Myometrial cell (primary cell): ENCODE measurements around a stretch of chrX.

DNA sequence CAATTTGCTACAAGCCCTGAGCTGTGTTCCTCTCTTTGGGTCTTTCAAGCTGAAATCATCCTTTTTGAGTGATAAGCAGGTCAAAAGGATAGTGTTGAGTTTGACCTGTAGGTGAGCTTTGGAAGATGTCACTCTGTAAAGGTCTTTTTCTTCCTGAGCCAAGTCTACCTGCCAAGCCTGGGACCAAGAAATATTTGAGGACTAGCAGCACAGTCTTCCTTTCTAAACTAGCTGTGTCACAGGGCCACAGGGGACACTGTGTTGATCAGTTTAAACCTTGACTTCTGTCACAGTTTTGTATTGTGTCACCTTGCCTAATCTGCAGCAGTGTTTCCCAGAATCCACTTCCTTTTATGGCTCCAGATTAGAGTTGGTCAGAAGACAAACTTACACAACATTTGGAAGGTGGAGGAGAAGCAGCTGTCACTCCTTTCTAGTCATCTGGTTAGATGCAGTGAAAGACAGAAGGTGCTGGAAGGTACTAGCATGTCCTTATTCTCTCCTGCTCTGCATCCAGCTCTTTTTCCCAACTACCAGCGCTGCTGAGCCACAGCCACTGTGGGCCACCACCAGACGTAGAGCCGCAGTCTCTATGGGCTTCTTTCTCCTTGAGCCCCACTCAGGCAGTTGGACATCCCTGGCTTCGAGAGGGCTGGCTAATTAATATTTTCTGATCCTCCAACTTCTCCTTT is 143.1 kb upstream of the BCOR start:
- RAMPAGE, long total RNA, result no peak

DNA sequence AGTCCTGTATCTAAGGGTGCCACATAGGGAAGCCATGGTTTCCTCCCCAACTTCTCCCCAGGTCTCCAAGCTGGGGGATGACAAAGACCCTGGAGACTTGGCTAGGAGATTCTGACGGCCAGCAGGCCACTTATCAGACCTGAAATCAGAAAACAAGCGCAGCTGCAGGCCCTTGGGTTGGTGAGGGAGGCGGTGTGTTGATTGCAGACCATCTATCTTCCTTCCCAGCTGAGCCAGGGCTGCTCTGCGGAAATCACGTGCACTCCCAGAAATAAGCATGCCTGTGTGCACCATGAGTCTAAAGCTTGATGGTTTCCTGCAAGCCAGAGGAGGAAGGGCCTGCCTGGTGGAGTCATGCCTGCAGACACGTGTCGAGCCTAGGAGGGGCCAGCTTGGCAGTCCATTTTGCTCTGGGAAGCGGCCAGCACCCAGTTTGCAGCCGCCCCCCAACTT is 175.6 kb upstream of the BCOR start:
- RAMPAGE, long total RNA, result no peak

DNA sequence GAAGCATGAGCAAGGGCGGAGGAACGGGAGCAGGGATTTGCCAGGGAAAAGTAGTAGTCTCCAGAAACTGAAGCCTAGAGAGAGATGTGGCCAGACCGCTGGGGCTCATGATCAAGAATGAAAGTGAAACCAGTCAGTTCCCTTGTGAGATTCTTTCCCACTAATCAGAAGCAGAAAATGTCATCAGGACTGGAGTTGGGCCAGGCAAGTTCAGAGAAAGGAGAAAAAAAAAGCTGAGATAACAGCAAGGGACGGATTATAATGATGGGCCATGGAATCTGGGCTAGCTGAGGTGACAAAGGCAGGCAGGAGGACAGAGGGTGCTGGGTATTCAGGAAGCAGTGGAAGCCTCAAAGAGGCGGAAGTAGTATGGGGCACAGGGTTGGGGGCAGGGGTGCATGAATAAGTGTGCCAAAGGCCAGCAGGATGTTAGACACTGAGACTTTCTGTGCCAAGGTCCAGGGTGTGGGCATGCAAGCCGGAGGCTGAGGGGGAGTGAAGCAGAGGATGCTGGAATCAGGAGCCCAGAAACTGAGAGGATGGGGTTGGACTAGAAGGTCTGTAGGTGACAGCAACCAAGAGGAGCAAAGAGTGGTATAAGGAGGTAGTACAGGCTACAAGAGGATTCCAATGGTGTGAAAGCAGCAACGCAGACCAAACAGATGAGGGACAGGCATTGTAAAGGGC is 2.4 kb downstream of the CXorf38 start:
- RAMPAGE, long total RNA, result no peak

DNA sequence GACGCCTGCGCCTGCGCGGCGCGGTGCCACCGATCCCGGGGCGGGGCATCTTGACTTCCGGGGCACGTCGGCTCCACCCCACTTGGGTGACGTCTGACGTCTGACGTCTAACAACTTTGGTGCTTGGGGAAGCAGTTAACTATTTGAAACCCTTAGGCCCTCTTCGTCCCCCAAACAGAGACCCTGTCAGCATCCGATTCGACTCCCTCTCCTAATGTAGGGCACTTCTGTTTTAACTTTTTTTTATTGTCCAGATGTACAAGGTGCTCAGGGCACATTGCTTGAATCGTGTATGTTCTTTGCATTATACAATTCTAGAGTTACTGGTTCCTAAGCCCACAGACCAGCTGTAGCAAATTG is 244 bp upstream of the CXorf38 start:
- RAMPAGE, long total RNA, result no peak

DNA sequence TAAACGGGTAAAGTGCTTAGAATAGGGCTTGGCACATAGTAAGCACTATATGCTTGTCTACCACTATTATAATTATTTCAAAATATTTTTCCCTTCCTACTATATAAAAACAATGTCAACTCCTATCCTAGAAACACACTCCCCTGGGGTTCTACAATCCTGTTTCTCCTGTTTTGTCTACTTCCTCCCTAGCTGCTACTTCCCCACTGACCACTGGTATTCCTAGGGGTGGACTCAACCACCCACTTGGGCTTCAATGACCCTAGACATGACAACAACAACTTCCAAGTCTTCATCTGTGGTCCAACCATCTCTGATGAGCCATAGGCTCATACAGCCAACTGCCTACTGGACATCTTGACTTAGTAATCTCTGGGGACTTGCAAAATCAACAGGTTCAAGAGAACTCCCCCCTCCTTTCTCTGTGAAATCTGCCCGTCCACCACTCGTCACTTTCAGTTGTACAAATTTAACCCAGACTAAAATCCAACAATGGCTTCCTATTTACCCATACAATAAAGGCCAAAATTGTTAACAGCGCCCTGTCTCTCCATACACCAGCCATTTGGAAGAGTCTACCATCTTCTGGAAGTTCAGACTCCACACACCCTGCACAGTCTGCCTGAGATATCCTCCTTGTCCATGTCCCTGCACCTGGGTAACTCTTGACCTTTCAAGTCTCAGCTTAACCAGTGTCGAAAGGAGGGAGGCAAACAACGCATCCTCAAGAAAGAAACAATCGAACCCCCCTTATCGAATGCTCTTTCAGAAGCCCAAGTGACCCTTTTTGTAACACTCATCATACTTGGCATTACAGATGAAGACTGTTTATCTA is 22.0 kb upstream of the CXorf38 start:
- RAMPAGE, long total RNA, result no peak

DNA sequence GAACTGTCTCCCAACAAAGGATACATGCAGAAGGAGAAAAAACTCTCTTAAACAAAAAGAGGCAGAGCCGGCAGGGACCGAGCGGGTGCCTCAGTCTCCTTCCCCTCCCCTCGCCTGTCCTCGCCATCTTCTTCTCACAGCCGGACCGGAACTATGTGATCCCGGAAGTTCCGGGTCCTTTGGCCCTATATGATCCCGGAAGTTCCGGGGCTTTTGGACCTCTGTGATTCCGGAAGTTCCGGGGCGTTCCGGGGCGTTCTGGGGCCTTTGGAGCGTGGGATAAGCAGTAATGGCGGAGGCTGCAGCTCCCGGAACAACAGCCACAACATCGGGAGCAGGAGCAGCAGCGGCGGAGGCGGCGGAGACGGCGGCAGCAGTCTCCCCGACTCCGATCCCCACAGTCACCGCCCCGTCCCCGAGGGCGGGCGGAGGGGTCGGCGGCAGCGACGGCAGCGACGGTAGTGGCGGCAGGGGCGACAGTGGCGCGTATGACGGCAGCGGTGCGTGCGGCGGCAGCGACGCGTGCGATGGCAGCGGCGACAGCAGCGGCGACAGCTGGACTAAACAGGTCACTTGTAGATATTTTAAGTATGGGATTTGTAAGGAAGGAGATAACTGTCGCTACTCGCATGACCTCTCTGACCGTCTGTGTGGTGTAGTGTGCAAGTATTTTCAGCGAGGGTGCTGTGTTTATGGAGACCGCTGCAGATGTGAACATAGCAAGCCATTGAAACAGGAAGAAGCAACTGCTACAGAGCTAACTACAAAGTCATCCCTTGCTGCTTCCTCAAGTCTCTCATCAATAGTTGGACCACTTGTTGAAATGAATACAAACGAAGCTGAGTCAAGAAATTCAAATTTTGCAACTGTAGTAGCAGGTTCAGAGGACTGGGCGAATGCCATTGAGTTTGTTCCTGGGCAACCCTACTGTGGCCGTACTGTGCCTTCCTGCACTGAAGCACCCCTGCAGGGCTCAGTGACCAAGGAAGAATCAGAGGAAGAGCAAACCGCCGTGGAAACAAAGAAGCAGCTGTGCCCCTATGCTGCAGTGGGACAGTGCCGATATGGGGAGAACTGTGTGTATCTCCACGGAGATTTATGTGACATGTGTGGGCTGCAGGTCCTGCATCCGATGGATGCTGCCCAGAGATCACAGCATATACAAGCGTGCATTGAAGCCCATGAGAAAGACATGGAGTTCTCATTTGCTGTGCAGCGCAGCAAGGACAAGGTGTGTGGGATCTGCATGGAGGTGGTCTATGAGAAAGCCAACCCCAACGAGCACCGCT is 99.3 kb upstream of the MED14 start:
- RAMPAGE, long total RNA, result no peak

DNA sequence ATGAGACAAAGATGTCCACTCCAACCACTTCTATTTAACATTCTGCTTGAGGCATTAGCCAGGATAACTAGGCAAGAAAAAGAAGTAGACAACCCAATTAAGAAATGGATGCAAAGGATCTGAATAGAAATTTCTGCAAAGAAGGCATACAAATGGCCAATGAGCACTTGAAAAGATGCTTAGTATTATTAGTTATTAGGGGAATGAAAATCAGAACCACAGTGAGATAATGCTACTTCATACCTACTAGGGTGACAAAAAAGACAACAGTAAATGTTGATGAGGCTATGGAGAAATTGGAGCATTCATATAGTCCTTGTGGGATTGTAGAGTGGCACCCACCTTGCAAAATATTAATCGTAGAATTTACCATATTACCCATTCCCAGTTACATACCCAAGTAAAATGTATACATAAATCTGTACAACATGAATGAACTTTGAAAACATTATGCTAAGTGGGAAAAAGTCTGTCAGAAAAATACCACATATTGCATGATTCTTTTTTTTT is 73.8 kb downstream of the USP9X start:
- RAMPAGE, long total RNA, result no peak

- RAMPAGE, long total RNA, result no peak
Measured at GRCh38 chrX:41167900-41168393, 82.7 kb downstream of the USP9X start.

DNA sequence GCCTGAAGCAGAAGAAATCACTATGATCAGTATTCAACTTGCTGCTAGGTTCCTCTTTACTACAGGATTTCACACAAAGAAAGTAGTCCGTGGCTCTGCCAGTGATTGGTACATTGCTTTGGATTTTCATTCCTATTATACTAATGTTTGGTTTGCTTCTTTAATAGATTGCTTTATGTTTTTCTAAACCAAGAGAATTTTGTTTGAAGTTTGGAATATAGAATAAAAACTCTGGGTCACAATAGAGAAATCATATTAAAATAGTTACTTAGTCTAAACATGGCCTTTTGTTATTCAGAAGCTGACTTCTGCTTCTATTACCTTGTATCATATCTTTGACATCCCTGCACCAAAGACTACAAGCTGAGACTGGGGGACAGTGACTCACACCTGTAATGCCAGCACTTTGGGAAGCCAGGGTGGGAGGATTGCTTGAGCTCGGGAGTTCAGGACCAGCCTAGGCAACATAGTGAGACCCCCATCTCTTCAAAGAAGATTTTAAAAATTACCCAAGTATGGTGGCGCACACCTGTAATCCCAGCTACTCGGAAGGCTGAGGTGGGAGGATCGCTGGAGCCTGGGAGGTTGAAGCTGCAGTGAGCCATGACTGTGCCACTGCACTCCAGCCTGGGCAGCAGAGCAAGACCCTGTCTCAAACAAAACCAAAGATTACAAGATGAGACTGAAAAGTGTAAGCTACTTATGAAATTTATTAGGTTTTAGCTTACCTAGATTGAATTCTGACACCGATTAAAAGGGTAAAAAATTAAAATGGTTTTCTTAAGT is 116.5 kb upstream of the DDX3X start:
- RAMPAGE, long total RNA, result no peak

- RAMPAGE, long total RNA, result no peak
Measured at GRCh38 chrX:41338899-41339360, 5.0 kb downstream of the DDX3X start.

GRCh38 chrX:41764186-41765076 is 40.5 kb downstream of the GPR82 start:
- RAMPAGE, long total RNA, result no peak

GRCh38 chrX:42531490-42531827 is 246.5 kb downstream of the PPP1R2C start:
- RAMPAGE, long total RNA, result no peak

DNA sequence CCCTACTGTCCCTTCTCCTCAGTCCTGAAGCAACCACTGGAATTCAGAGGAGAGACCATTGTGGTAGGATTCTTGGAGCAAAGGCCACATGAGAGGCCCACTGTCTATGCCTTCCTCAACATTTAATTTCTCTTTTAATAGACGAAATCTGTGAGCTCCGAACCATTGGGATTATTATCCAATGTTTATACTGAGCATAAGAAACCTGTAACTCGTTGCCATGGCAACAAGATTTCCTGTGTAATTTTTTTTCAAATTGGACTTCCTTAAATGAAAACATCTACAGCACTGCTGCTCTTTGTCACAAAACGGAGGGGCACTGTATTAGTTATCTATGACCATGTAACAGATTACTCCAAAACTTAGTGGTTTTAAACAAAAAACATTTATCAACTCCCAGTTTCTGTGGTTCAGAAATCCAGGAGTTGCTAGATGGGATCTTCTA is 38.7 kb downstream of the PPP1R2C start:
- RAMPAGE, long total RNA, result no peak

GRCh38 chrX:42739700-42740059 is 38.3 kb downstream of the PPP1R2C start:
- RAMPAGE, long total RNA, result no peak

DNA sequence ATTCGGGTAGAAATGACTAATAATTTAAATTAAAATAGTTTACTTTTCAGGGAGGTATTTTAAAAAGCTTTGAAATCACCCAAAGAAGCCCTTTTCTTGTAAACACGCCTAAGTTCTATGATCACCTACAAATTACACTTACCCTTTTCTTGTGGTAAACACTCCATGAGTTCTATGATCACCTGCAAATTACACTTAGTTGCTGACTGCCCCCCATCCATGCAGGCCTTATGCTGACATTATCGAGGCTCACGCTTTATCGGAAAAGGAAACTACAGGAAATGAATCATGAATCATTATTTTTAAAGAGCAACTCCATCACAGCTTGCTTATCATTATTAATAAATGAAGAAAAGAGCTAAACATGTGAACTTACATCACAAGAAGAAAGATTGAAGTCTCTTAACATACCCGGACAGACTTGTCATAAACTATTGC is 168.8 kb upstream of the PPP1R2C start:
- RAMPAGE, long total RNA, result no peak

DNA sequence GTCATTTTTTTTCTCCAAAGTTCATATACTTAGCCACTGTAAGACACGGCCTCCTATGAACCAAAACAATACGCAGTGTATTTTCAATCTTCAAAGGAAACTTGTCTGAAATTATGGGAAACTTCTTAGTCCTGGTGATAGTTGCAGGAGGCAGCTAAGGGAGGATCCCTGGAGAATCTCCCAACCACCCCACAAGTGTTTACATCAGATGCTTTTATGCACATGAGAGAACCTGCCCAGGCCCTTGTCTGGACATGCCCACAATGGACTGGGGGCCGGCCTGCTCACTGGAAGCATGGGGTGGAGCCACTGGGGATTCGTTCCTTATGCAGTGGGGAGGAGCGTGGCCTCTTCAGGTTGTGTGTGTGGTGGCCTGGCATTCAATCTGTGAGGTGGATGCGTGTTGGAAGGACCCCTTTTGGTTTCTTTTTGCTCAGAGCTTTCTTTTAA is 398.7 kb upstream of the PPP1R2C start:
- RAMPAGE, long total RNA, result no peak

DNA sequence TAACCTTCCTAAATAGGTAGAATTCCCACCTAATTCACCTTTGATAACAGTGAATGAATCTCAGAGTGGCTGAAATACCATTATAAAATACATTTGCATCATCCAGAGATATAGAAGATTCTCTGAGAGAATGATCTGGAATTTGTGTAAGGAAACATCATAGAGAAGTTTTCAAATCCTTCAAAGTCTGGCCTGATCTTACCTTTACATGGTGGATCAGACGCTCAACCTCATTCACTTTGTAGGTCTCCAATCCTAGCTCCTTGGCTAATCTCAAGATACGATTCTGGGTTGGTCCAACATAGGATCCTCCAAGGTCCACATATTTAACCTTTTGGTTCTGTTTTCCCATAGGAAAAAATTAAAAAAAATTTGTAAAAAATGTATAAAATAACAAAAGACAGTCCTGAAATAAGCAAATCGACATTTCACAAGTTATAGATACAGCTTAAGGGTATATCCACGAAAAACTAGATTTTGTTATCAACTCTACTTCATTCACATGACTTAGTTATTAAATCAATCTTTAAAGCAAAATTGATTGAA is 43.5 kb downstream of the MAOB start:
- RAMPAGE, long total RNA, result no peak

- RAMPAGE, long total RNA, result no peak
Measured at GRCh38 chrX:43865879-43866271, 16.4 kb downstream of the MAOB start.

GRCh38 chrX:44245662-44246033 is 97.8 kb downstream of the EFHC2 start:
- RAMPAGE, long total RNA, result no peak

DNA sequence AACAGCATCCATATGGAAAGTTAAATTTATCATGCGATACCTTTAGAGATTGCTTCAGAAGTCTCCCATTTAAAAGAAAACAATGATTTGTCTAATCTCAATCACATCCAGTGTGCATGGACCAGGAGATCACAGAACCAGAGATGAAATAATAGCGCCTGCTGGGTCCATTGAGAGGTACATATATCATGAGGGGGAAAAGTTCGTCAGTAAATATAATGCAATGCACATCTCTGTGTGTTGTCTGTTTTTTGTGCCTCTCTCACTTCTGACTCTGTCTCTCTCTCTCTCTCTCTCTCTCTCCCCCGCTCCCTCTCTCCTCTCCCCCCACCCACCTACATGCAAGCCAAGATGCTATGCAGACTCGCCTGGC is 92.1 kb downstream of the FUNDC1 start:
- RAMPAGE, long total RNA, result no peak